Transverse colon (tissue), 4 donors: ENCODE data around the genes ARHGEF16 and DFFB.

GRCh38 chr1:3074173-3075270 is 5.5 kb downstream of the PRDM16 start:
- PRO-cap: no peak
- RAMPAGE, long total RNA, 4 experiments: no peak in any of the 4 experiments

DNA sequence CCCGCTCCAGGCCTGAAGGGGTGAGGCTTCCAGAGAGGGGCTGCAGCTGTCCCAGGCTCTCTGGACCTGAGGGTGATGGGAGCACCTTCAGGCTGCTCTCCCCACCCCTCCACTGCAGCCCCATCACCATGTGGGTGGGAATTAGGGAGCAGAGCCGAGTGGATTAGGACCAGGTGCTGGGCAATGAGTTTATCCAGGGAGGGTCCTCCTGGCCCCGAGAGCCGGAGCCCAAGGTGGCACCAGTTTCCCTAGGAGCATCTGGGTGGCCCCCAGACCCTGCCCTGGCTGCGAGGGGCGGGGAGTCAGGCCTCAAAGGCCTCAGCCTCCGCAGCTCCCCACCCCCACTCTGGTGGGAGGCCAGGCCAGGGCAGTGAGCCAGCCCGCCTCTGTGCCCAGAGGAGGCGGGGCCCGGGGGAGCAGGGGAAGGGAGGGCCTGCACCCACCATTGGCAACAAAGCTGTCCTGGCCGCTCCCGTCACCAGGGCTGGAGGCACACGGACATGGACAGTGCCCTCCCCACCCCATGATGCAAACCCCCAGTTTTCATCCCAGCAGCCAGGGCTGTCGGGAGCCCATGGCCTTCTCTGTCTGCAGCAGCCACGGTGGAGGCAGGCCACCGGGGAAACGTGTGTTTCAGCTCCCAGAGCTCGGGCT is 101.4 kb downstream of the PRDM16 start:
- PRO-cap: no peak
- RAMPAGE, long total RNA, 4 experiments: no peak in any of the 4 experiments

DNA sequence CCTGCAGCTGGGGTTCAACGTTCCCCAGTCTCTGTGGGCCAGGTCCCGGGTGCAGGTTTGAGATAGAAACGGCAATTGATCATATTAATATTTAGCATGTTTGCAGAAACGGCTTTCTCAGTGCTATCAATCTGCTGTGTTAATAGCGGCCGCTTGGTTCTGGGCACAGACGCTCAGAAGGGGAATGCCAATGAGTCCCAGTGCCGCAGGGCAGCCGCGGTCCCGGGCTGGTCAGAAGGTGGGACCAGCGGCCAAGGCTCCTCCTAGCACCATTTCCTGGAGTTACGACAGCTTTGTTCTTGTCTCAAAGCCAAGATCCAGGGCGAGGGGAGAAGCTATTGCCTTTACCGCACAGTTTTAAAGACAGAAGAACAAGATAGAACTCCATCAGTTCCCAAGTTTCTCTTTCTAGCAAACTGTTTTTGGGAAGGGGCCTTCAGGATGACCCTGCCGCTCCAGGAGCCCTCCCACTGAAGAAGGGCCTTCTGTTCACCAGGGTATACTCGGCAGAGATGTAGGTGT is 105.9 kb downstream of the PRDM16 start:
- PRO-cap: no peak
- RAMPAGE, long total RNA, 4 experiments: no peak in any of the 4 experiments

GRCh38 chr1:3258364-3259107 is 189.5 kb downstream of the PRDM16 start:
- PRO-cap: no peak
- RAMPAGE, long total RNA, 4 experiments: no peak in any of the 4 experiments

- PRO-cap: no peak
- RAMPAGE, long total RNA, 4 experiments: no peak in any of the 4 experiments
Measured at GRCh38 chr1:3270748-3271466, 183.6 kb upstream of the ARHGEF16 start.

- PRO-cap: no peak
- RAMPAGE, long total RNA, 4 experiments: no peak in any of the 4 experiments
Measured at GRCh38 chr1:3314372-3314739, 140.1 kb upstream of the ARHGEF16 start.

DNA sequence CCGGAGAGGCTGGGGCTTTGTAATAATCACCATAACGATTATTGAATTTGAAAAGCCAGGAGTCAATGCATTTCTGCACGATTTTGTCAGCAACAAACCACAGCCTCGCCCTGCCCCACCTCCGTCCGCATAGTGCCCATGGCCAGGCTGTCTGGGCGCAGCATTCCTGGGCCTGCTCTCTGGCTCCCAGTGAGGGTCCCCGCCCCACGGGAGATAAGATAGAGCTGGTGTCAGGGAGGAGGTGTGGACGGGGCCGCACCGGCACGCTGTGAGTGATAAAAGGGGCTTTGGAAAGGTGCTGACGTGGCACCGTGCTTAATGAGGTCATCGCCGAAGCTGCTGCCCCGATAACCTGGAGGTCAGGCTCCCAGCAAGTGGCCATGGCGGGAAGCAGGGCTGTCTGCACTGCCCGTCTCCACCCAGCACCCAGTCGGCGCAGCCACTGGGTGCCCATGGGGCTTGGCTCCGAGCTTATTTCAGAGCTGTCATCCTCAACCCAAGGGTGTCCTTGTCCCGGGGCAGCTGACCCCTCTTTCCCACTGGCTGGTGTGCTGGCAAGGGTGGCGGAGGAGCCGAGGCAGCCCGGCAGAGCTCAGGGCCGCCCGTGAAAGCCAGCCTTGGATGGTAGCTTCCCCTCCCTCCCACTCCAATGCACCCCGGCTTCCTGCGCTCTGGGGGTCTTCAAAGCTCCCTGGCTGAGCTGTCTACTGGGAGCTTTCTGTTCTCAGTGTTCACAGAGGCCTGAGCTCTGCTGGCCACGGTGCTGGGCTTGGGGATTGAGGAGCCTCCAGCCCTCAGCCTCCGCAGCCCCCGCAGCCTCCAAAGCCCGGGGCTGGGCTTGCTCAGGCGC is 105.2 kb upstream of the ARHGEF16 start:
- PRO-cap: no peak
- RAMPAGE, long total RNA, 4 experiments: no peak in any of the 4 experiments

DNA sequence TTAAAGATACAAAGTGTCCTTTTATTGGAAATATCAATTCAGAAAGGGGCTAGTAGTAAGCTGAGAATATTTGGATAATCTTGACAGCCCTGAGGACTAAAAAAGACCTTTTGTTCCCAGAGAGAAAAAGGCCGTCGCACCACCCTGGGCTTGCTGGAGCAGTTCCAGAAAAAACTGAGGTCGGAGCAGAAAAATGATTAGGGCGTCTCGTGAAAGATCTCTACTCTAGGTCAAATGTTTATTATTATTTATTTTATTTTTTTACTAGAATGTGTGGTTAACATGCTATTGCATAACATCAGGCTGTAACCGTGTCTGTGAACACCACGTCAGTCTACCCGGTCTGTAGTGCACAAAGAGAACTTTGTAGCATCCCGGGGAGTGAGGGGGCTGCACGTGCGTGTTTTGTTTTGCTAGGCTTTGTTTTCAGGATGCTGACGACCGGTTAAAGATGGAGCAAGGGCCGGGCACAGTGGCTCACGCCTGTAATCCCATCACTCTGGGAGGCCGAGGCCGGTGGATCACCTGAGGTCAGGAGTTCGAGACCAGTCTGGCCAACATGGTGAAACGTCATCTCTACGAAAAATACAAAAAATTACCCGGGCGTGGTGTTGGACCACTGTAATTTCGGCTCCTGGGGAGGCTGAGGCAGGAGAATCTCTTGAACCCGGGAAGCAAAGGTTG is 87.8 kb upstream of the ARHGEF16 start:
- PRO-cap: no peak
- RAMPAGE, long total RNA, 4 experiments: no peak in any of the 4 experiments

DNA sequence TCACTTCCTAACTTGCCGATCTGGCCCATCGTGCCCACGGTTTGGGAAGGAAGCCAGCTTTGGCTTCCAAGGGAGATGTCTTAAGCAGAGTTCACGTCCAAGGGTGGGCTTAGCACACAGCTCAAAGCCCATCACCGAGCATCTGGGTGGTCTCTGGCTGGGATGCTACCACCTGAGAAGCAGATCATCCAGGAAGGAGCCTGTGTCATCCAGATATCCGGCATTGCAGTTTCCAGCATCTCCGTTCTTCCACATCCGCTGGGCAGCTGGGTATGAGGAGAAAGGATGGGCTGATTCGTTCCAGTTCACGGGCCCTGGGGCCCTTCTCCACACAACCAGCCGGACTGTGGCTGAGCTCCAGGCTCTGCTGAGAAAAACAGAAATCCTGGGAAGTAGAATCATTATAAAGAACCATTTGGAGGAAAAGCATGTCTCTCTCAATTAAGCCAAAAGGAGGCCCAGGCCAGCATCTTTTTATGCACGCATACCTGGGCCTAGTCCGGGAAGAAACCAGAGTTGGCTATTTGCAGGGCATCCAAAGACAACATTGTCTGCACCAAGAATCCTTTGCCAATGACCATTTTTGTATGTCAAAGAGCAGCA is 85.1 kb upstream of the ARHGEF16 start:
- PRO-cap: no peak
- RAMPAGE, long total RNA, 4 experiments: no peak in any of the 4 experiments

- PRO-cap: no peak
- RAMPAGE, long total RNA, 4 experiments: no peak in any of the 4 experiments
Measured at GRCh38 chr1:3402534-3402990, 51.9 kb upstream of the ARHGEF16 start.

GRCh38 chr1:3415236-3416140 is 39.0 kb upstream of the ARHGEF16 start:
- PRO-cap: no peak
- RAMPAGE, long total RNA, 4 experiments: no peak in any of the 4 experiments

DNA sequence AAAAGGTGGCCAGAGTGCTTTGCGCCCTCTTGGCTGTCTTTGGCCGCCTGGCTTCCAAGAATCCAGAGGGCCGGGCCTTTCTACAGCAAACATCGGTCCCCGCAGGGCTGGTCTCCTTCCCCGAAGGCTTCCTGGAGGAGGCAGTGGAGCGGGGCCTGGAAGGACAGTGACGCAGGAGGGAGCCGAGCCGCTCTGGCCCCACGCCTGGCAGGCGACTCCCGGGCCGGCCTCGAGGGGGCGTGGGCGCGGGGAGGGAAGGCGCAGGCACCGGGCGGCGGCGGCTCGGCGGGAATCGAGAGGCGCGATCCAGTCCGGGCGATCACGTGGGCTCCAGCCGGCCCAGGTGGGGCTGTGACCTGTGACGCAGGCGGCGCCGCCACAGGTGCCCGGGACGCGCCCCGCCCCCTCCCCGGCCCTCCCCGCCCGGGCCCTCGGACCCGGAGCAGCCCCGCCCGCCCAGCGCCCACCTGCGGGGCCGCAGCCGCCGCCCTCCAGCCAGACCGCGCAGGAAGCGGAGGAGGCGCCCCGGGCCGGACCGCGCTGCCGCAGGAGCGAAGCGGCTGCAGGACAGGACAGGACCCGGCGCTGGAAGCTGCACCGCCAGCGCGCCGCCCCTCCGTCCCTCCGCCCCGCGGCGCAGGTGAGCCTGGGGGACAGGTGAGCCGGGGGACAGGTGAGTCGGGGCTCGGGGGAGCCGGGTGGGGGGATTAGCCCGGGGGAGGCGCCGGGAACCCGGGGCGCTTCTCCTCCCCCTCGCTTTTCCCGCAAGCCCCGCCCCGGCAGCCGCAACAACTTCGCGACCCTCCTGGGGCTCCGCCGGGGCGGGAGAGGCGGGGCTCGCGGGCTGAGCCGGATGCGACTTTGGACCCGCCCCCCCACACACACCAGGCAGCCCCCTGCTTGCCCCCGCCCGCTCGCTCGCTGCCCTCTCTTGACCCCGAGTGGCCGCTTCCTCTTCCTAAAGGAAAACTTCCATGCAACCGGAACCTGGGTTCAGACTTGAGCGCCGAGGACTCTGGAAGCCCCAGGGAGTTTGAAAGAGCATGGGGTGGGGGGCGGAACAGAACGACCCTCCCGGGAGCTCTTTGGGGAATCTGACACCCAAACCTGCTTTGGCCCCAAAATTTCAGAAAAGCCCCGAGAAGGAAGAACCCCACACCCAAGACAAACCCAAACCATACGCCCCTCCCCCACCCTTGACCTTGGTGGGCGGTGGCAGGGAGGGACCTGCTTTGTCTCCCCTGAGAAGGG is at the start of gene ARHGEF16:
TSS of gene ARHGEF16 (plus strand) at position 494 of the 1,251 bp plus-strand sequence.
- PRO-cap: bidirectional peak, plus-strand start at position 240 of the sequence, minus-strand start at position 168 of the sequence; bidirectional peak, plus-strand start at position 507 of the sequence, minus-strand start at position 294 of the sequence; bidirectional peak, plus-strand start at position 996 of the sequence, minus-strand start at position 764 of the sequence
- RAMPAGE, long total RNA, 4 experiments: start-site peak on the plus strand in 2 of 4 experiments, centred at positions 516 to 884 of the sequence, 6 to 72 reads per replicate

- PRO-cap: no peak
- RAMPAGE, long total RNA, 4 experiments: no peak in any of the 4 experiments
Measured at GRCh38 chr1:3522826-3523315, 68.4 kb downstream of the ARHGEF16 start.

GRCh38 chr1:3631574-3632448 is 7.0 kb downstream of the TPRG1L start:
- PRO-cap: no peak
- RAMPAGE, long total RNA, 4 experiments: no peak in any of the 4 experiments

DNA sequence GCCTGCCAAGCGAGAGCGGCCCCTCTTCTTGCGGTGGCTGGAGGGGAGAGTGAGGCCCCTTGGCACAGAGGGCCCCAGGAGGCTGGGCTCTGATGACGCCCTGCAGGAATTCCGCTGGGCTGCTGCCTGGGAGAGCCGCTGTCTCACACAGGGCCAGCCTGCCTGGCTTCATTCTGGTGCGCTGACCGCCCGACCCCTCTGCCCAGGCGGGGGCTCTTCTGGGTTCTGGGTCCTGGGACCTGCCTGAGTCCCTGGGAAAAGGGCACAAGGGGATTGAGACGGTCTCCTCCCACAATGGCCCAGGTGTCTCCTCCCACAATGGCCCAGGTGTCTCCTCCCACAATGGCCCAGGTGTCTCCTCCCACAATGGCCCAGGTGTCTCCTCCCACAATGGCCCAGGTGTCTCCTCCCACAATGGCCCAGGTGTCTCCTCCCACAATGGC is 22.4 kb downstream of the TP73 start:
- PRO-cap: no peak
- RAMPAGE, long total RNA, 4 experiments: no peak in any of the 4 experiments

- PRO-cap: no peak
- RAMPAGE, long total RNA, 4 experiments: start-site peak on the minus strand in 2 of 4 experiments, at chr1:3787215-3787274 at its widest, 35 to 44 reads per replicate
Measured at GRCh38 chr1:3787126-3787727, 9.1 kb downstream of the LRRC47 start.

- PRO-cap: bidirectional peak, plus-strand start at chr1:3857497, minus-strand start at chr1:3857195; bidirectional peak, plus-strand start at chr1:3857795, minus-strand start at chr1:3857731
- RAMPAGE, long total RNA, 4 experiments: start-site peak on the plus strand in 3 of 4 experiments, at chr1:3857458-3857508 at its widest, 44 to 113 reads per replicate; start-site peak on the minus strand in 1 of 4 experiments, at chr1:3857149-3857218 at its widest, 19 reads per replicate
Measured at GRCh38 chr1:3856741-3858012, at the start of gene DFFB. TSS of gene DFFB (plus strand) at chr1:3857476.

GRCh38 chr1:4108825-4109259 is 208.8 kb upstream of the C1orf174 start:
- PRO-cap: no peak
- RAMPAGE, long total RNA, 4 experiments: no peak in any of the 4 experiments

GRCh38 chr1:4637987-4638543 is 16.3 kb upstream of the AJAP1 start:
- PRO-cap: no peak
- RAMPAGE, long total RNA, 4 experiments: no peak in any of the 4 experiments

DNA sequence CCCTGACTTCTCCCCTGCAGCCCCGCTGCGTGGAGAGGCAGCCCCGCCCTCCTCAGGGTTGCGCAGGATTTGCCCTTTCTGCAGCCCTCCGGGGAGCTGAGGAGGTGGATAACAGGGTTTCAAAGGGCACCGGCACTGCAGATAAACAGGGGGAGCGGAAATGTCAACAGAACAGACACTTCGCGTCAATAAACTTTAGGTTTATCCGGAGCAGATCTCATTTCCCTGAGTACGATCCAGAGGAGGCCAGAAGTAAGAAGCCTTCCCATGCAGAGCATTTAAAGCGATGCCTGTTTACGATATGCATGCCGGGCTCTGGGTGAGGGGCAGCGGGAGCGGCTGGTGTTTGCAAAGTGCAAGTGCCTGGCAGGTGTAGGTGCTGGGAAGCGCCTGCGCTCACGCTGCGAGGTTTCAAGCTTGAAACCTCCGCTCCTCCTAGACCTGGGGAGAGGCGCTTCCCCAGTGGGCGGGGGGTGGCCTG is 56.6 kb downstream of the AJAP1 start:
- PRO-cap: no peak
- RAMPAGE, long total RNA, 4 experiments: no peak in any of the 4 experiments